GM19240 (cell line): ENCODE data around the genes SAT2 and TRAPPC1.

DNA sequence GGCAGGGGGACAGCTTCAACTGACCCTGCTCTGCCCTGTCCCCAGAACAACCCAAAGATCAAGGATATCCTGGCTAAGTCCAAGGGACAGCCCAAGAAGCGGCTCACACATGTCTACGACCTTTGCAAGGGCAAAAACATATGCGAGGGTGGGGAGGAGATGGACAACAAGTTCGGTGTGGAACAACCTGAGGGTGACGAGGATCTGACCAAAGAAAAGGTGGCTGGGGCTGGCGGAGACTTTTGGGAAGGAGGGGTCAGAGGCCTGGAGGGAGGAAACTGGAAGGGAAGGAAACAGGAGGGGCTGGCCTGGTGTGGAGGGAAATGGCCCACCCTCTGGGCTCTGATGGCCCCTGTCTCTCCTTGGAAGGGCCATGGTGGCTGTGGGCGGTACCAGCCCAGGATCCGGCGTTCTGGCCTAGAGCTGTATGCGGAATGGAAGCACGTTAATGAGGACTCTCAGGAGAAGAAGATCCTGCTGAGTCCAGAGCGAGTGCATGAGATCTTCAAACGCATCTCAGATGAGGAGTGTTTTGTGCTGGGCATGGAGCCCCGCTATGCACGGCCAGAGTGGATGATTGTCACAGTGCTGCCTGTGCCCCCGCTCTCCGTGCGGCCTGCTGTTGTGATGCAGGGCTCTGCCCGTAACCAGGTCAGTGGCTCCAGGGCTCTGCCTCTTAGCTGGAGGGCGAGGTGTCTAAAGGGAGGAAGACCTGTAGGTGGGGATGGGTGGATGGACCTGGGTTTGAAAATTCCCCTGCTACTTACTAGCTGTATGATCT lies 15.3 kb downstream of the SLC35G6 start:
- RRBS, result no CpG with 5 or more reads among the region's 20 CpGs

- RRBS, result no CpG with 5 or more reads among the region's 27 CpGs
Observed at GRCh38 chr17:7500582-7501849, 19.8 kb downstream of the SLC35G6 start.

GRCh38 chr17:7508682-7509299 lies 27.5 kb downstream of the SLC35G6 start:
- RRBS, result no CpG with 5 or more reads among the region's 14 CpGs

DNA sequence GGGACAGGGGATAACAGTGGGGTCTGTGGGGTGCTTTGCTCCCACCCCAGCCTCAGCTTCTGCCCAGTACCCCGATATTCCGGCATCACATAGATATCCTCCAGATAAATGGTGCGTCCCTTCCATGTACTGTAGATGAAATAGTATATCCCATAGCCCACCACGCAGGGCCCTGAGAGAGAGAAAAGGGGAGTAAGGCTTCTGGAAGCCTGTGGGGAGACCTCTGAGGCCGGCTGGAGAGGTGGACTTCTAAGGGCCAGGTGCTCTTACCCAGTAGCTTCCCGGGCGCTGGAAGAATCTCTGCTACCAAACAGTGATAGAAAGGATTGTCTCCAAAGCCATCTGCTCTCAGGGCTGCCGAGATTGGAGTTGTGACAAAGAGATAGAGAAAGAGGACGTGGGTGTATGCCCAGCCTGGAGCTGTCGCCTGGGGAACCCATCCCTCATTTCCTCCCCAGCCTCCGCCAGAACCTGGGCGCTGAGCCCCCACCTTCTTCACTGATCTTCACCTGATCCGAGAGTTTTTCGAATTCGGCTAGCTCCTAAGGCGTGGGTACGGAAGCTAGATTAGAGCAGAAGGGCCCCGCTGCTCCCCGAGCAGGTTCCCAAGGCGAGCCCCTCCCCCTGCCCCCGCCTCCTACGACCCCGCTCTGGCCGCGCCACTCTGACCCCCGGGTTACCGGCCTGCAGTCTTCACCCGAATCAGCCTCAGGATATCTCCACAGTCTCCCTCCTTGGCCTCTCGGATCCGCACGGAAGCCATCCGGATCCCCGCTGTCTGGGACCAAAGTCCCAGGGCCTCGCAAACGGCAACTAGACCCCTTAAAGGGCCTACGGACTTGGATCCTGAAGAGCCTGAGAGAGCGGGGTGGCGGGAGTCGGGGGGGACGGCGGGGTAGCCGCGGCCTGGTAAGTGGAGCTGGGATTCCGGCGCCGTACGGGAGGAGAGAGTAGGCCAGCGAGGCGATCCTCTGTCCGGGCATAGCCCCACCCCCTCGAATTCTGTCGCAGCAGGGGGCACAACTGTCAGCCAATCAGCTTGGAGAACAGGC lies at the start of gene SAT2:
TSS of gene SAT2 (minus strand) at position 949 of the 1,052 bp plus-strand sequence.
- RRBS, result 16% methylated on average over 16 of the region's 52 CpGs

DNA sequence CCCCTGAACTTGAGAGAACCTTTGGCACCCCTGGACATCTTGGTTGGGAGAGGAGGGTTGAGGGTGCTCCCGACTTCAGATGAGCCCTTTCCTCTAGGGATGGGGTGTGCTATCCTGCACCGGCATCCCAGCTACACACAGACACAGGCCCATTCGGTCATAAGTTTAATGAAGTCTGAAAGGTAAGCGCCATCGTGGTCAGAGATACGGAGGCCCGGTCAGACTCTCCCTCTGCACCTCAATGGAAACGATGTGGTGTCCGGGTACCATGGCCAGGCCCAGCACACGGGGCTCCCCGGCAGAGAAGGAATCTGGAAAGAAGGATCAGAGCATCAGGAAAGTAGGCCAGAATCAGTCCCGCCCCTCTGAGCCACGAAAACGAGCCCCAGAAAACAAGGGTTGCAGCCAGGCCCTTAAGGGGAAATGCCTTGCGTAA lies 808 bp downstream of the NAA38 start:
- RRBS, result 4% methylated on average over 9 of the region's 15 CpGs

- RRBS, result no CpG with 5 or more reads among the region's 5 CpGs
Observed at GRCh38 chr17:7882414-7883140, 6.0 kb upstream of the CHD3 start.

DNA sequence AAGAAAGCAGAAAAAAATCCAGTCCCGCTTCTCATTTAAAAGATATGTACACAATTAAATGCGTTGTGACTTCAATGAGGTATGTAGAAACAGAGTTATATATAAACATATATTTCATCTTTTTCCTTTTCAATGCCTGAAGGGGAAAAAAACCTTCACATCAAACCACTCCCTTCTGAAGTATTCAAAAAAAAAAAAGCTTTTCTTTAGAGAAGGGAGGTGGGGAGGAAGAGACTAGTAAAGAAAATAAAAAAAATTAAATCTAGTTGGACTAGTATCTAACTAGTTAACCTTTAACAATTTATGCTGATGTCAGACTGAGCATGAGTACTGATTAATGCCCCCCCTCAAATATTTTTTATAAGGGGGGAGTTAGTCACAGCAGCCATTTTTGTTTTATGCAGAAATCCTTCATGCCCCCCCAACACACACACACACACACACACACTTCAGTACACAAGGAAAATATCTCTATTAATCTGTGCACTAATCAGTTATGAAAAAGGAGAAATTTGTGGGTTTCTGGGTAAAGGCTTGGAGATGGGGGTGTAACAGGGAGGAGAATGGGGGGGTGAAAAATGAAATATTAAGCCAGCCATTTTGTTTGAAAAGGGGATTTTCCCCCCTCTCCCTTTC lies 4.8 kb upstream of the CHD3 start:
- RRBS, result no CpG with 5 or more reads among the region's 2 CpGs

DNA sequence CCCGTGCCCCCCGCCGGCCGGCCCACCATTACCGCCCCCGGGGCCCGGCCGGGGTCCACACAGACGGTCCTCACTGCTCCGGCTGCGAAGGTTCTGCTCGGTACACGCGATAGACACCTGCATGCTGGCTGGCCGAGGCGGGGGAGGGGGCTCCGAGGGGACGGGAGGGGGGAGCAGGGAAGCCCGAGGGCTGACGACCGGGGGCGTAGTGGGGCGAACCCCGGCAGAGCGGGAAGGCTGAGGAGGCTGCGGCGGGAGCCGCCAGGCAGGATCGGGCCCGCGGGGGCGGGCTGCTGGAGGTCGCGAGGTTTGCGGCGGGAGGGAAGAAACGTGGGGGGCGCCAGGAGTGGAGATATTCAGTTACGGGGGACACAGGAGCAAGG lies 352 bp downstream of the KCNAB3 start:
- RRBS, result 86% methylated on average over 8 of the region's 39 CpGs

DNA sequence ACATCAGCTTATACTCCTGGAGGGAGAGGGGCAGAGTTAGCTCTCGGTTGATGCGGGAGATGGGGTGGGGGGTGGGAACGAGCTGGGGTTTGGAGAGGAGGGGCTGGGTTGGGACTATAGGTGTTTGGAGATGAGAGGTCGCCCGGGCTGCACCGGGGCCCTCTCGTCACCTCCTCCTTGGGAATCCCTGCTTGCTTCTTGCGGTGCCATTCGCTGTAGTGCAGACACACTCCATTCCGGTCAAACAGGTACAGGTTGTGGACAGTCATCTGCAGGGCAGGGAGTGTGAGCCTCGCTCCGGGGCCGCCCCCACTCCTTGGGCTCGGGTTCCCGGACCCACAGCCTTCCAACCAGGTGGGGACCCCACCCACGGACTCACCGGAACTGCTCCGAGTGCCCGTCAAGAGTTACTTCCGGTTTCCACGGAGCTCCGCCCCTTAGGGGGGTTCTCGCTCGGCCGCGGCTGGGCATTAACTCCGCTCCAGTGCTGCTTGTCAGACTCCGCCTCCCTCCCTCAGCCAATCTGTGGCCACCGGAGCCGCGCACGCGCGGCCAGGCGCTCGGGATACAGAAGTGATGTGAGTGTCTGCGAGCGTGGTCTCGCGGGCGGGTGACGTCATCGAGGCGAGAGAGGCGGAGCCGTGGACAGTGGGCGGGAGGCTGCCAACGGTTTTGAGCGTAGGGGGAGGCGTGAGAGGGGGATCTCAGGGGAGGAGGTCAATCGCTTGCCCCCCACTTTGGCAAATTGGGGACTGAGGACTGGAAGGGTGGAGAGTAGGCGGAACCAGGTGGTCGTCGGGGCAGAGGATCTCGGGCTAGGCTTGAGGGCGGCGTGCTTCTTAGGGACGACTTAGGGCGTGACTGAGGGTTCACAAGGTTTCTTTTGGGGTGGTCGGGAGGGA lies at the start of gene TRAPPC1:
TSS of gene TRAPPC1 (minus strand) at position 386 of the 902 bp plus-strand sequence.
- RRBS, result 2% methylated on average over 14 of the region's 60 CpGs

DNA sequence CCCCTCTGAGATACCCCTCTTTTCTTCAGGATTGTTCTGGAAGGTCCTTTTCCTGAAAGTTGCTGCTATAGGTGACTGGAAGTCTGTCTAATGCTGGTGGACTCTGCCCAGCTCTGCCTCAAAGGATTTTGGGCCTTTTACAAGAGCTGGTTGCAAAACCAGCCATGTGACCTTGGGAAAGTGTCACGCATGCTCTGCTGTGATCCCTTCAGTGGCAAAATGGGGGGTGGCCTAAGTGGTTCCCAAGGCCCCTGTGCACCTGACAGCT lies 14.5 kb downstream of the GUCY2D start:
- RRBS, result no CpG with 5 or more reads among the region's 1 CpG

- RRBS, result no CpG with 5 or more reads among the region's 19 CpGs
Observed at GRCh38 chr17:8062321-8063137, 23.7 kb downstream of the ALOX15B start.

DNA sequence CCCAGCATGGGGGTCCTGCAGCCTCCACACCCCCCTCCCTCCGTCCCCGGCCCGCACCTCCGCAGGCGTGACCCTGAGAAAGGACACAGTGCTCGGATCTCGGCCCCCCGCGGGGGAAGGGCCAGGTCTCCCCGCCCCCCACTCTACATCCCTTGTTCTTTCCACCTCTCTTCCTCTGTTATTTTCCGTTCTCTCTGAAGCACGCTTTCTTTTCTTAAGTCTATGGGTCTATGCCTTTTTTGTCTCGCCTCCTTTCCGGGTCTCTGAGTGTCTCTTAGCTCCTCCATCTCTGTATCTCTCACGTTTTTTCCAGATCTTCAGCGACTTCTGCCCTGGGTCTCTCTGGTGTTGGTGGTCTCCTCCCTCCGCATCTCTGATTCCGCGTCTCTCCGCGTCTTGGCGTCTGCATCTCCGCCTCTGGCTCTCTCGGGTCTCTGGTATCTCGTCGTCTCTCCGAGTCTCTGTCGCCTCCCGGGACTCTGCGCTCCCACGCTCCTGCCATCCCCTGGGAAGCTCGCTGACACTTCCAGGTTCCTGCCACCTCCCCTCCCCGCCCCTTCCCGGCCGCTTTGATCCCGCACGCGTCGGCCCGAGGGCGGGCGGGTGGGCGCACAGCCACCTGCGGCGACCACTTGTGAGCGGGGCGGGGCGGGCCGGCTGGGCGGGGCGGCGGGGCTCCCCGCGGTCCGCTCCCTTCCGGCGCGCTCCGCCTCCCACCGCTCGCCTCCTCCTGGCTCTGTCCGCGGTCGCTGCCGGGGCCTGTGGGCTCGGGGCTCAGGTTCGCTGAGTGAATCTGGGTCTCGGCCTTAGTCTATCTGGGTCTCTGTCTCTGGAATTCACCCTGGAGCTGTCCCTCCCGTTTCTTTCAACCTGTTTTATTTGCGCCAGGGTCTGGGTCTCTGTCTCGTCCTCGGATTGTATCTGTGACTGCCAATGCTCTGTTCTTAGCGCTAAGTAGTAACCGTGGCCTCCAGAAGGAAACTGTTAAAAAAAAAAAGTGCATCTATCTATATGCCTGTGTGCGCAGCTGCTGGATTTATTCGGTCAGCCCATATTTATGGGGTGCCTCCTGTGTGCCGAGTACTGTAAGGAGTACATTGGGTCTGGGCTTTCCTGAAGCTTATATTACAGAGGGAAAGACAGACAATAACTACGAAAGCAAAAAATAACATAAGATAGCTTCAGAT lies 2.5 kb upstream of the HES7 start:
- RRBS, result 2% methylated on average over 27 of the region's 78 CpGs

- RRBS, result 92% methylated on average over 6 of the region's 30 CpGs
Observed at GRCh38 chr17:8147030-8147974, 4.9 kb downstream of the PER1 start.

- RRBS, result 4% methylated on average over 12 of the region's 65 CpGs
Observed at GRCh38 chr17:8151246-8152307, 627 bp downstream of the PER1 start.

GRCh38 chr17:8249458-8249774 lies 327 bp downstream of the PFAS start:
- RRBS, result no CpG with 5 or more reads among the region's 12 CpGs

DNA sequence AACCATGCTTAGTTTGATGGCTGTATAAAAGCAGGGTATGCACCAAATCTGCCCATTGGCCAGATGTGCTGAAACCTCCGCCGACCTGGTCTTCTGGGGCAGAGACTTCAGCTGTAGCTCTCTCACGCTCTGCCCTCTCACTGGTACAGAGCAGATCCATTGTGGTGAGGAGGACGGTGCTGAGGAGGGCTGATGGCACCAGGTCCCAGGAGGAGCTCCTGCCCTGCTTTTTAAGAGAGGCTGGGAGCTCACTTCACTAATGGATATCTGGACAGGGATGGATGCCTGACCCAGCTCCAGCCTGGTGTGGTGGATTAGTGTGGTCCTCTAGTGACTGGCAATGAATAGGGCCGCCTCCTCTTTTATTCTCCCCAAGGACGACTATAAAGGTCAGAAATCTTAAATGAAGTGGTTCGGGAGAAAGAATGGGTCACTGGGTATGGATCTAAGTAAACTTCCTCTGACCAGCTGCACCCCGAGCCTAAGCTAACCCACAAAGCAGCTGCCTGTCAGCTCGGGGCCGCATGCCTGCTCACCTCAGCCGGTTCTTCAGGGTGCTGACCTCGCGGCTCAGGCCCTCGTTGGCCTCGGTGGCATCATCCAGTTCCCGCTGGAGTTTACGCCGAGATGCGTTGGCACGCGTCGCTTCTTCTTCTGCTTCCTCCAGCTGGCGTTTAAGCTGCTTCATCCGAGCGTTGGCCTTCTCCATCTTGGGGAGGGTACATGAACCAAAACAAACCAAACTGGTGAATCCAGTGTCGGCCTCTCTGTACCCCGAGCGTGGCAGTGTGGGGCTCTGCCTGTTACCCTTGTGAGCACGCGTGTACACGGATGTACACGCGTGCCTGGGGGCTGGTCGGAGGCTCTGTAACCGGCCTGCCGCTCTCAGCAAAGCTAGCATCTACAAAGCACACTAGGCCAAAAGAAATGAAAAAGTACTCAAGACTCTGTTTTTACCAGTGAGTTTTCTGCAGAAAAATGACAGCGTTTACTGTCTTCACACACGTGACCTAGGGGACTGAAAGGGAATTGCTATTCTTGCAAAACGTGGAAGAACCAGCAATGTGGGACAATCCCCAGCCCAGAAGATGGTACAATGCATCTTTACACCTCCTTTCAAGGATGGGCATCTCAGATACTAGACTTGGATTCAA lies 41.0 kb downstream of the NDEL1 start:
- RRBS, result no CpG with 5 or more reads among the region's 39 CpGs

GRCh38 chr17:8621375-8621960 lies 9.1 kb downstream of the MYH10 start:
- RRBS, result no CpG with 5 or more reads among the region's 10 CpGs

DNA sequence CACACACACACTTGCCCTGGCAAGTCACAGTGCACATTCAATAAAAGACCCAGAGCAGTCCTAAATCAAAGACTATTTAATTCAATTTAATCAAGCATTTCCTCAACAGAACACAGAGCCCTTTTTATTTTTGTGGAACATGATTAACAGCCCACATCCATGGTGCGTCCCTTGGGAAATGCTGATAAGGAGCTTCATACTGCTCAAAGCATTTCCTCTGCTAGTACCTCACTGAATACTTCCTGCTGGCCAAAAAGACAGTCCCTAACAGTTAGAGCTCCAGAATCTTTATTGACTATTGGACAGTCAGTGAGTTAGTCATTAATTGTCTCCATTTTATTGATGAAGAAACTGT lies 43.1 kb upstream of the MYH10 start:
- RRBS, result no CpG with 5 or more reads among the region's 1 CpG

DNA sequence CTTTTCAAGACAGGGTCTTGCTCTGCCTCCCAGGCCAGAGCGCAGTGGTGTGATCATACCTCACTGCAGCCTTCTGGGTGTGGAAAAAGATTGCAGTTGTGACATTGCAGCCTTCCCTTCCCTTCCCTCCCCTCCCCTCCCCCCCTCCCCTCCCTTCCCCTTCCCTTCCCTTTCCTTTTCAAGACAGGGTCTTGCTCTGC lies 41.7 kb downstream of the PIK3R5 start:
- RRBS, result no CpG with 5 or more reads among the region's 1 CpG